Lower leg skin (tissue), 2 donors: ENCODE data around the gene COX7A2L.

DNA sequence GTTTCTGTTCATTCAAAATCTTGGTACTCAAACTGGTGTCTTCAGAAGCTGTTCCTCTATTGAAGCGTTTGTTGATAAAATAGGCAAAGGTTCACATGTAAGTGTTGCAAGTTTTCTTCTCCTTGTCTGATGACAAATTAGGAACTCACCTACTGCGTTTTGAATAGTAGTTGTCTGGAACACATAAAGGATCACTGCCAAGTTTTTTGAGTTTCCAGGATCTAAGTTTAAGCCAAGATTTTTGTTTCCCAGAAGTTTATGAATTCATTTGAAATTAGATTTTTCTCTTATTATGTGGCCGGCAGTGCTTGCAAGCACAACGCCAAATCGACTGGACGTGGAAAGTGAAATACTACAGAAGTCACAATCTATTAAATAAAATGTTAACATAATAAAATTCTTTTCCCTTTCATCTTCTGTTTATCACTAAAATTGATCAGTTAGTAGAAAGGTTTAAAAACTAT is 85.4 kb downstream of the ARHGEF33 start:
- PRO-cap = no peak
- RAMPAGE, long total RNA, 2 experiments = no peak in any of the 2 experiments

DNA sequence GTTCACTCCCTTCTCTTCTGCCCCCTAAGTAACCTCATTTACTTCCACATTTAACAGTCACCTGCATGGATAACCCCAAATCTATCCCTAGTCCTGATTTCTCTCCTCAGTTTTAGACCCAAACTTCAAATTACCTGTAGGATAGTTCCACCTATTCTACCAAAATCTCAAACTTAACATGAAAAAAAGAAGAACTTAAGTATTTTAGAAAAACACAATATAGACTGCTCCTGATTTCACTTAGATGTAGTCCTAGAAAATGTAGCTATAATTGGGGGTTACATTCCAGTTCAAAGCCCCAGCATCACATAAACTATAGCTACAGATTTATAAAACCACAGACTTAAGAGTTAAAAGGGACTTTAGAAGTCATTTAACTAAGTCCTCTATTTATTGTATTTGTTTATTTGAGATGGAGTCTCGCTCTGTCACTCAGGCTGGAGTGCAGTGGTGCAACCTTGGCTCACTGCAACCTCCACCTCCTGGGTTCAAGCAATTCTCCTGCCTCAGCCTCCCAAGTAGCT is 50.3 kb downstream of the SOS1 start:
- PRO-cap = no peak
- RAMPAGE, long total RNA, 2 experiments = no peak in any of the 2 experiments

DNA sequence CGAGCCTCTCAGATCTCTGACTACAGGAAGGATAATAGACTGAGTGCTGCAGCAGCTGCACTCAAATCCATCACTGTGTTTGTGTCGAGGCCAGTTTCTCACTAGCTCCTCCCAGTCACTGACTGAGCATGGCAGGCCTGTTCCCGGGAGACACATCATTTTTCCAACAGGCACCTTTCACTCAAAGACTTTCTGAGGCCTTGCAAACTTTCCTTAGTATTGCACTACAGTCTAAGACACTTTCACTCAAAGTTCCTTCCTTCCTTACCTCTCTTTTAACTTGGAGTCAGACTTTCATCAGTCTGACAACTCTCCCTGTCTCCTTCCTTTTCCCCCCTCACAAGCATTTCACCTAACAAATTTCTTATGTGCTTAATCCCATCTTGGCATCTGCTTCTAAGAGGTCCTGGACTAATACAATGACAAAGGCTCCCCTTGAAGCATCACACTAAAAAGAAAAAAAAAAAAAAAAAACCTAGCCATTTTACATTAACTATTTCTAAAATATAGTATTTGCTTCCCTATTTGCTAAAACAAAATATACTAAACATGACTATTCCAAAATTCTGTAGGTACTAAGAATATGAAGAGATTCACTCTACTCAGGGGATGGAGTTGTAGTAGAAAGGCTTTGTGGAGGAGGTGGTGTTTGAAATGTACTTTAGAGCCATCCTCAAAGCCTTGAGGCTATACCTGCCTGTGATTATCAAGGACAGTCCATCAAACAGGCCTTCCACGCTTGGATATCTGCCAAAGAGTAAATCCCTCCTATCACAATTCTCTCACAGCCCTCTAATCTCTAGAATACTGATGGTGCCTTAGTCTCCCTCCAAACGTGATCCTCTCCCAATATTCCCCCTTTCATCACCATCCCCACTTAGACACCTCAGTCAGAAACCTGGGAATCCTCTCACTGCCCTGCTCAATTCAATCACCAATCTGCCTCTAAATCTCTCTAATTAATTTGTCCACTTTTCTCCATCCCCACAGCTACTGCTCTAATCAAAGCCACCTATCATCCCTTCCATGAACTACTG is 13.3 kb downstream of the SOS1 start:
- PRO-cap = no peak
- RAMPAGE, long total RNA, 2 experiments = start-site peak on the minus strand in 1 of 2 experiments, centred at position 559 of the sequence, 8 reads per replicate

GRCh38 chr2:39128751-39129107 is 7.9 kb upstream of the SOS1 start:
- PRO-cap = no peak
- RAMPAGE, long total RNA, 2 experiments = no peak in any of the 2 experiments

DNA sequence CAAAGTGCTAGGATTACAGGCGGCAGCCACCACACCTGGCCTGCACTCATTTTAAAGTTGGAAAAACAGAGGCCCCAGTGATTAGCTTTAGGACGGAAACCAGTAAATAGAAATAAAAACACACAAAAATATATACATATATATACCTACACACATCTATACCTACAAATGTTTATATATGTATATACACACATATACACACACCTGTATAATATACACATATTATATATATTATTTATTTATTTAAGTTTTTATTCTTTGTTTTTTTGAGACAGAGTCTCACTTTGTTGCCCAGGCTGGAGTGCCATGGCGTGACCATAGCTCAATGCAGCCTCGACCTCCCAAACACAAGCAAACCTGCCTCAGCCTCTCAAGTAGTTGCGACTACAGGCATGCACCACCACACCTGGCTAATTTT is 45.4 kb upstream of the MAP4K3 start:
- PRO-cap = no peak
- RAMPAGE, long total RNA, 2 experiments = no peak in any of the 2 experiments

- PRO-cap = no peak
- RAMPAGE, long total RNA, 2 experiments = no peak in any of the 2 experiments
These were observed 93.3 kb upstream of the MAP4K3 start for GRCh38 chr2:39530241-39530952.

DNA sequence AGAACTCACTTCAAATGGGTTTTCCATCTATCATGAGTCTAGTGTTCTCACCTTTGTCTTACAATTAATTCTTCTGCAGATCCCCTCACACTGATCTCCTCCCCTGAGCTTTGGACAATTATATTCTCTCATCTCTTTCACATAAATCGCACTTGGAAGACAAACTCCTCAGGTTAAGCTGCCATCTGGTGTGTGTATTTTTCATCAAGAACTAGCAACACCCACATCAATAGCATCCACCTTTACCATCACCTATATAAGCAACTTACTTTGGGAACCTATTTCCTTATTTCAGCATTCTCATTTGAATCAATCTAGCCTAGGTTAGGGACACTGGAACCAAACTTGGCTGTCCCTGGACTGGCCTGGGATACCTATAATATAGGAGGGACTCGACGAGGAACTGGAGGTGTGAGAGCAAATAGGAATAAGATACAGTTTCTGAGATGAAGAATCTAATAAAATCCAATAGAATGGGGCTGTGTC is 220.3 kb downstream of the SLC8A1 start:
- PRO-cap = no peak
- RAMPAGE, long total RNA, 2 experiments = no peak in any of the 2 experiments

- PRO-cap = no peak
- RAMPAGE, long total RNA, 2 experiments = no peak in any of the 2 experiments
These were observed 122.5 kb downstream of the SLC8A1 start for GRCh38 chr2:40329098-40329983.

GRCh38 chr2:40367290-40368091 is 84.4 kb downstream of the SLC8A1 start:
- PRO-cap = no peak
- RAMPAGE, long total RNA, 2 experiments = no peak in any of the 2 experiments

DNA sequence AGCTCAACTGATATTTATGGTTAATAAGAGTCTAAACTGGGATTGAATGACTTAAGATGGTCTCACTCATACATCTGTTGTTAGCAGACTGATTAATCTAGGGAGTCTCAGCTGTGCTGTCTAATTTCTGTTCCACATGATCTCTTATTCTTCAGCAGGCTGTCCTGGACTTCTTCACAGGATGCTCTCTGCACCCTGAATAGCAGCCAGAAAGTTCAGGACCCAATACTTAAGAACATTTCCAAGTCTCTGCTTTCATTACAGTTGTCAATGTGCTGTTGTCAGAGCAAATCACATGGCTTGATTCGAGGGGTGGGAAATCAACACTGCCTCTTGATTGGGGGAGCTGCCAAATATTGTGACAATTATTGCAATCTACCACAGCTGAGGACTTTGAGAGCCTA is 627.1 kb upstream of the SLC8A1 start:
- PRO-cap = no peak
- RAMPAGE, long total RNA, 2 experiments = no peak in any of the 2 experiments

DNA sequence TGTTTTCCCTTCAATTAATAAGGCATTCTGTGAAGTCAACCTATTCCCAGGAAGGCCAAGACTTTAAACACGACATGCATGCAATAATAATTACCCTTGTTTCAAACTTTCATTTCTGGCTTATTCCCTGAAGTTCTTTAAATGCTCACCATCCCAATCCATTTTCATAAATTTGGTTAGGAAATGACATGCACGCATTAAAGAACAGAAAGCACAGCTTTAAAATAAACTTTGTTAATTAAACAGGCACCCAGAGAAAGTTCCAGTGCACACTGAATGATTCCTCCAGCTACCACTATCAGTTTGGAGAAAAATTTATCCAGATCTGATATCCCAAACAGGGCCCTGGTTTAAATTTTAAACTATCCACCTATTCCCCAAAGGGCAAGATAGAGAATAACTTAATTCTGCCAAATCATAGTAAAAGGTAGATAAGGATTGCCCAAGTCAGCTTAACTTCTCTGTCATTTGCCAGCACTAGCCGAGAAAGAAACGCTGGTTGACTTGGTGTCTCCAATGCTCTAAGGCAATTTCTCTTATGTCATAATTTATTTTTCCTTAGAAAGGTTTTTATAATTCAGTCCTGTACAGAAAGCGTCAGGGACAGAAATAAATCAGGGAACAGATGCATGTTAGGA is 322.0 kb upstream of the PKDCC start:
- PRO-cap = no peak
- RAMPAGE, long total RNA, 2 experiments = no peak in any of the 2 experiments

DNA sequence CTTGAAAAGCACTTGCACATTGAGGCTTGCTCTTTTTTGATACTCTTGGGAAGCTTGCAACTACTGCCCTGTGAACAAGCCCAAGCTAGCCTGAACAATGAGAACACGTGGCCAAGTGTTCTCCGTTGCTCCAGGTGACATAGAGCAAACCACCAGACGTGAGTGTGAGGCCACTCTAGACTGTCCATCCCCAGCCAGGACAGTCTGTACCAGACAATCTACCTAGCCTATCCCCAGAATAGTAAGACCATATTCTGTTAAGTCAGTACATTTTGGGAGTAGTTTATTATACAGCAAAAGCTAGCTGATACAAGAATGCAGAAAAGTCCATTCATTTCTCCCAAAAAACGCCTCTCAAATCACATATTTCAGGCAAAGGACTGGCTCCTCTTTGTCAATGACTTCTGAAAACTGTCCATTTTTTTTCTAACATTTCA is 142.1 kb upstream of the PKDCC start:
- PRO-cap = no peak
- RAMPAGE, long total RNA, 2 experiments = no peak in any of the 2 experiments

DNA sequence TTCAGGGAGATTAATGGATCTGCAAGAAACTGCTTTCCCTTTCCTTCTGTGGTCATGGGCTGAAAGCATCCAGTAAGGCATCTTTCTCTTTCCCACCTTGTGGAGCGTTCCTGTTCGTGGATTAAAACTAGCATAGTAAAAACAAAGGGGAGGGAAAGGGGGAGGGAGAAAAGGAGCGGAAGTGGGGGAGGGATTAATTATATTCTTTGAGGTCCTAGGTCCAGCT is 140.3 kb upstream of the PKDCC start:
- PRO-cap = no peak
- RAMPAGE, long total RNA, 2 experiments = no peak in any of the 2 experiments

DNA sequence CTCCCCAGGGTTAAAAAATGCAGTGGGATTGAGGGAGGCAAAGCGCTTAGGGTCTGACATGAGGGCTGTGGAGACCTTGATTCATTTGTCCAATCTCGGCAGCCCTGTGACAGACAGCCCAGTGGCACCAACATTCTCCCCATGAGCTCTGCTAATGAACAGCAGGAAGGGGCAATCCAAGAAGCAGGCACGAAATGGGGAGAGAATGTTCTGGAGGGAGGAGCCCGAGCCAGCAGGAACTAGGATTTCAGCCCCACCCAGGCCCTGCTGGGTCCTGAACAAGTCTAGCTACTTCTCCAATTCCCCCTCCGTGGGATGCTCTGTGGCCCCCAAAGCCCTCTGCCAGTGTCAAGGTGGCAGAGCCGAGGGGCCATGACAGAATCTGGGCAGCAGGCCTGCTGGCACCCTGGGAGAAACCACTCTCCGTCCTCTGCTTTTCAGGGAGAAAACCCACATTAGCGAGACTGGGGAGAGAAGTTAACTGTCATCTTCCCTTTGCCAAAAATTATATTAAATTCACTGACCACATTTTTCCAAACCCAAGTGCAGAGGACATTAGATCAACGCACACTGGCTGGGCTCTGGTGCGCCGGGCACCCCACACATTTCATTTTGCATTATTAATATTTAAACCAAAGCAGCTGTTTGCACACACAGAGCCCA is 80.3 kb upstream of the PKDCC start:
- PRO-cap = unidirectional peak, minus-strand start at position 191 of the sequence
- RAMPAGE, long total RNA, 2 experiments = no peak in any of the 2 experiments

- PRO-cap = bidirectional peak, plus-strand start at chr2:42048025, minus-strand start at chr2:42047735
- RAMPAGE, long total RNA, 2 experiments = no peak in any of the 2 experiments
These were observed 310 bp upstream of the PKDCC start for GRCh38 chr2:42047454-42047967.

DNA sequence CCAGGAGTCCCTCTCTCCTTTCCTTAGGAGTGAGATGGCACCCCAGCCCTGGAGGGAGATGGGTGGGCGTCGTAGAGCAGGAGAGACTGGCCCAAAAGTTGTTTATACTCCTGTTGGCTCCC is 2.0 kb downstream of the PKDCC start:
- PRO-cap = no peak
- RAMPAGE, long total RNA, 2 experiments = no peak in any of the 2 experiments

DNA sequence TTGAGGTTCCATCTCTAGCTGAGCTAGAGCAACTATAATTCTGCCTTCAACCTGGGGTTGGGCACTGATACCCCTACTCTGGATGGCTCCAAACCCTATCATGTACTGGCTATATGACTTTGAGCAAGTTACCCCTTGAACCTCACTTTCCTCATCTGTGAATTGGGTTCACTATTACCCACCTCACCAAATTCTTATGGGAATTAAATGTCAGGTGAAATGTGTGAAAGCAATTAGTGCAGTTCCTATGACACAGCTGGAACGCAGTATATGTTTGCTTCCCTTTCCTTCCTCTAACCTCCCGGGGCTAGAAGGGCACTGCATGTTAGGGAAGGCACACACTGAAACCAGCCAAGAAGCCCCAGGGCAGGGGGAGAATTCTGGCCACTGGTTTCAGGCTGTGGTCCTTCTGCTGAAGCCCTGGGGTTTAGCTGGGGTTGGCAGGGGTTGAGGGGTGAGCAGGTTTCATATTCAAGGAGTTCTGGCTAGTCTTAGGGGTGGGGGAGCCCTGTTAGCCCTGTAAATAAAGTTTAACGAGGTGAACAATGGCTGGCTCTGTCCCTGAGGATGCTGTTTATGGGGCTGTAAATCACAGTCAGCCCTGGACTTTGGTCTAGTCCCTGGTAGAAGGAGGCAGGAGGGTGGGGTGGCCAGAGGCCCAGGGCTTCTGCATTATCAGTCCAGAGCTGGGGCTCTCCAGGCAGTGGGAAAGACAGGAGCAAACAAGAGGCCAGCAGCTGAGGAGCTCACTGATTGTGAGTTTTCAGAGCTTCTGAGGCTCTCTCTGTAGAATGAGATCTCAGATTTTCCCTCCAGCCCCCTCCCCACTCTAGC is 8.0 kb downstream of the PKDCC start:
- PRO-cap = no peak
- RAMPAGE, long total RNA, 2 experiments = no peak in any of the 2 experiments

DNA sequence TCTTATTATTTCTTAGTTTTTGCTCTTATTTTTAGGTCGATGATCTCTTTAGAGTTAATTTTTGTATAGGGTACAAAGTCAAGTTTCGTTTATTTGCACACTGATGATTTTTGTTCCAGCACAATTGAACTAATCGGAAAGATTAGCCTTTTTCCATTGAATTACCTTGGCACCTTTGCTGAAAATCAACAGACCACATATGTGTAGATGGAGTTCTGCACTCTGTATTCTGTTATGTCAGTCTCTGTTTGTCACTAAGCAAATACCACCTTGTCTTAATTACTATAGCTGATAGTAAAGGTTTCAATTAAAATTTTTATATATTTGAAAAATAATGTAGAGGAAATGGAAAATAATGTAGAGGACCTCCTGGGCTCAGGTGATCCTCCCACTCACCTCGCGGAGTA is 18.8 kb downstream of the EML4 start:
- PRO-cap = no peak
- RAMPAGE, long total RNA, 2 experiments = no peak in any of the 2 experiments

DNA sequence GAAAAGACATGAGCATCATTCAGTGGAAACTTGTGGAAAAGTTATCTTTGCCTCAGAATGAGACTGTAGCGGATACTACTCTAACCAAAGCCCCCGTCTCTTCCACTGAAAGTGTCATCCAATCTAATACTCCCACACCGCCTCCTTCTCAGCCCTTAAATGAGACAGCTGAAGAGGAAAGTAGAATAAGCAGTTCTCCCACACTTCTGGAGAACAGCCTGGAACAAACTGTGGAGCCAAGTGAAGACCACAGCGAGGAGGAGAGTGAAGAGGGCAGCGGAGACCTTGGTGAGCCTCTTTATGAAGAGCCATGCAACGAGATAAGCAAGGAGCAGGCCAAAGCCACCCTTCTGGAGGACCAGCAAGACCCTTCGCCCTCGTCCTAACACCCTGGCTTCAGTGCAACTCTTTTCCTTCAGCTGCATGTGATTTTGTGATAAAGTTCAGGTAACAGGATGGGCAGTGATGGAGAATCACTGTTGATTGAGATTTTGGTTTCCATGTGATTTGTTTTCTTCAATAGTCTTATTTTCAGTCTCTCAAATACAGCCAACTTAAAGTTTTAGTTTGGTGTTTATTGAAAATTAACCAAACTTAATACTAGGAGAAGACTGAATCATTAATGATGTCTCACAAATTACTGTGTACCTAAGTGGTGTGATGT is 31.1 kb downstream of the COX7A2L start:
- PRO-cap = no peak
- RAMPAGE, long total RNA, 2 experiments = no peak in any of the 2 experiments

DNA sequence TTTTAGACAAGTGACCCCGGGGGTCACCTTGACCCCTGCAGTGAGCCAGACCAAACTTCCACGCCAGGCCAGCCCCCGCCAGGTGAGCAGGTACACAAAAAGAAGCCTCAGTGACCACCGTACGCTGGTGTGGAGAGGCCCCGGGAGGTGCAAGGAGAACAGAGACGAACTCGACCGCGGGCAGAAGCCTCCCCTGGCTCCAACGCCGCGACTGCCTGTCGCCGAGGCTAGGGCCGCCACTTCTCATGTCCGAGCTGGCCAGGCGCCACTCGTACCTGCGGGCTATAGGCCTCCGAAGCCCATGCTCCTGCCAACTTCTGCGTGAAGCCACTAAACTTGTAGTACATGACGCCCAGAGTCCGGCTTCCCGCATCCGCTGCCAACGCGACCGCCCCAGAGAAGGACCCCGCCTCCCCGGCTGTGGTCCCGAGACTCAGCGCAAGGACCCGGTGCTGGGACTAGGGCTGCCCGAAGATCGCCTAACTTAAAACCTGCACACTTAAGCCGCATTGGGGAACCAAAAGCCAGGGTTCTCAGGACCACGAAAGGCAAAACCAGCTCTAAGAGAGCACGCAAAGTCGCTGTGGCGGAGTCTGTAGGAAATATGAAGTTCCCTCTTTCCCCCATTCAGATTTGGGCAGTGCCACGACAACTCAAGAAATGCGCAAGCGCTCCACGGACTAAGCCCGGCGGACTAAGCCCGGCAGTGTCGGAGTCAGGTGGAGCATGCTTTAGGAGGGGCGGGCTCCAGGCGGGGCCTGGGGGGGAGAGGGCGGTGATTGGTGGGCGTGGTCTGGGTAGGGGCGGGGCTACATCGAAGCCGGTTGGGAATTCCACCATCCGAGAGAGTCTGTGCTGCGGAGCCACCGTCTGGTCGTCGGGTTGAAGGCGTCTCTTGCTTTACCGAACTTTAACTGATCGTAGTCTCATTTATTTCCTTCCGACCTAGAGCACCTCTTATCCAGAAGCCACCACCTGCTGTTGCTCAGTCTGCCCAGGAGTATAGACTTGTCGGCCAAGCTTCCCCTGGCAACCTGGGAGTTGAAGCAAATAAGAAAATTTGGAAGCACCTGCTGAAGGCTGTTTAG is at the start of gene COX7A2L:
Gene COX7A2L (minus strand): TSS at position 403 of the 1,088 bp plus-strand sequence.
- PRO-cap = unidirectional peak, minus-strand start at position 420 of the sequence; bidirectional peak, plus-strand start at position 847 of the sequence, minus-strand start at position 696 of the sequence
- RAMPAGE, long total RNA, 2 experiments = start-site peak on the minus strand in 2 of 2 experiments, centred at positions 382 to 386 of the sequence, 458 to 646 reads per replicate